ENCODE results near the genes ADIPOR1 and MYOG.

DNA sequence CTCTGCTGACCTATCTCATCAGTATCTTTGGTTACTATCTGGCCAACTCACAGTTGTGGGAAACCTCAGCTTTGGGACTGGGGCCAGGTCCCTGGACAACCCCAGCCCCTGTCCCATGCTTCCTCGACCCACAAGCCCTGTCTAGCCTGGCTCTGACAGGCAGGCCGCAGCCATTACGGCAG lies 1.3 kb downstream of the ARL8A start:
- PRO-cap, result no peak
- RAMPAGE, long total RNA, 2 experiments, result no peak in any of the 2 experiments

GRCh38 chr1:202144949-202146050 lies 763 bp upstream of the ARL8A start:
- PRO-cap, result no peak
- RAMPAGE, long total RNA, 2 experiments, result no peak in any of the 2 experiments

- PRO-cap, result no peak
- RAMPAGE, long total RNA, 2 experiments, result no peak in any of the 2 experiments
Observed at GRCh38 chr1:202159847-202160278, 539 bp downstream of the PTPN7 start.

GRCh38 chr1:202542400-202543189 lies 167.7 kb downstream of the SYT2 start:
- PRO-cap, result no peak
- RAMPAGE, long total RNA, 2 experiments, result no peak in any of the 2 experiments

- PRO-cap, result no peak
- RAMPAGE, long total RNA, 2 experiments, result no peak in any of the 2 experiments
Observed at GRCh38 chr1:202592924-202593383, 117.3 kb downstream of the SYT2 start.

DNA sequence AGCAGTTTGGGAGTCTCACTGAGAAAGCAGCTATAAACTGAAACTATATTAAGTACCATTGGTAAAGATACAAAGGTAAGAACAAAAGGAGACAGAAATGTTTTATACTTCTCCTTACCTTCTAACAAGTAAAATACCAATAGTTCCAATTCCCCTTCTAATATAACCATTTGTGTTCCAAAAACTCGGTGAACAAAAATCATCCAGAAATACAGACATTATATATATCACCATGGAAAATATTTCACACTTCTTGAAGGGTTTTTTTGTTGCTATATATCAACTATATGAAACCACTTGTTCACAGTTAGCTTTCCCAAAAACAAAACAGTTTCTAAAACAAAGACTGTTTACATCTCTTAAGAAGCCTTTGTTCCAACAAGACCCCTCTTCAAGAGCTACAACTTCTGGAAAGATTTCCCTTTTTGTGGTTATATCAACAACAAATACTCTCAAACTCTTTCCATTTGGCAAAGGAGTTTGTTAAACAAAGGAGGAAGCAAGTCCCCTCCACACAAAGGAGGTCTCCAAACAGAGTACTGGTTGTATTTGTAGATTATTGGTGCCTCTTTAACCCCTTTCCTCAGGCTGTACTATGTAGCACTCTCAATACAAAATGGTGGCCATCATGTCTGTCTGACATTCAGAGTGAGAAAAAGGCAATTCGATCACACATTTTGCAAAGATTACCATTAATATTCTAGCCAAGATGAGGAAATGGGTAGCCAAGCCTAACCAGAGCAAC lies 2.6 kb downstream of the KDM5B start:
- PRO-cap, result no peak
- RAMPAGE, long total RNA, 2 experiments, result no peak in any of the 2 experiments

DNA sequence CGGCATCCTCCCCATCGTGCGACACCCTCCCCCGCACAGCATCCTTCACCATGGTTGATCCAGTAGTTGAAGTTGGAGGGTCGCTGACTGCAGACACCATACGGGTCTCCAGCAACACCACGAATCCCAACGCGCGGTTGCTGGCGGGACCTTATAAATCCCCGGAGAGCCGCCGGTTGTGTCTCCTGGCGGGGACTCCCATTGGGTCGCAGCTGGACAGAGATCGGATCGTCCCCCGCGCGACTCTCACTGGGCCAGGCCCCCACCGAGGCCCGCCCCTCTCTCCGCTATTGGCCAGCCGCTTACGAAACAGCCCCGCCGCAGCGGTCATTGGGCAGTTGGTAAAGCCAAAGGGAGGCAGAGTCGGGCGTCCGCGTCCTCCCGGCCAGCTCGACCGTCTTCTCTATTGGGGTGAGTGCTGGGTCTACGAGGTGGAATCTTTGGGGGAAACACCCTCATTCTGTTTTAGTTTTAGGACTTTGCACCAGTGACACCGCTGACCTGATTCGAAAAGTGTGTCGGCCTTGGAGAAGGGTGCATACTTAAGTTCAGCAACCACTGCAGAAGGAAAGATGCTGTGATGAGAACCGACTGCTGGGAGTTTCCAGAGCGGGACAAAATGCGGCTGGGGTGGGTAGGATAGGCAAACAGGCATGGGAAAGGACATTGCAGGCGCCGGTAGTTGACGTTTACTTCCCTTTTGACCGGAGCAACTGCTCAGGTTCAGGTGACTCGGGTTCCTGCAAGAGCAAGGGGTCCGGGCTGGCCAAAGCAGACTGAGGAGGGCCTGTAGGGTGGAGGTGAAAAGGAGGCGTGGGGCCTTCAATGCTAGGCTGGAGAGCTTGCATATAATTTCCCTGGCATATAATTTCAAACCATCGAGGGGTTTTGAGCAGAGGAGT lies 27.3 kb downstream of the RABIF start:
- PRO-cap, result bidirectional peak, plus-strand start at position 337 of the sequence, minus-strand start at position 128 of the sequence
- RAMPAGE, long total RNA, 2 experiments, result no peak in any of the 2 experiments

GRCh38 chr1:202957386-202958680 lies at the start of gene ADIPOR1:
ADIPOR1 (minus strand) TSS chr1:202958312.
- PRO-cap, result unidirectional peak, minus-strand start at chr1:202957979; bidirectional peak, plus-strand start at chr1:202958494, minus-strand start at chr1:202958291
- RAMPAGE, long total RNA, 2 experiments, result start-site peak on the minus strand in 2 of 2 experiments, at chr1:202957929-202958303 at its widest, 216 to 4,470 reads per replicate

DNA sequence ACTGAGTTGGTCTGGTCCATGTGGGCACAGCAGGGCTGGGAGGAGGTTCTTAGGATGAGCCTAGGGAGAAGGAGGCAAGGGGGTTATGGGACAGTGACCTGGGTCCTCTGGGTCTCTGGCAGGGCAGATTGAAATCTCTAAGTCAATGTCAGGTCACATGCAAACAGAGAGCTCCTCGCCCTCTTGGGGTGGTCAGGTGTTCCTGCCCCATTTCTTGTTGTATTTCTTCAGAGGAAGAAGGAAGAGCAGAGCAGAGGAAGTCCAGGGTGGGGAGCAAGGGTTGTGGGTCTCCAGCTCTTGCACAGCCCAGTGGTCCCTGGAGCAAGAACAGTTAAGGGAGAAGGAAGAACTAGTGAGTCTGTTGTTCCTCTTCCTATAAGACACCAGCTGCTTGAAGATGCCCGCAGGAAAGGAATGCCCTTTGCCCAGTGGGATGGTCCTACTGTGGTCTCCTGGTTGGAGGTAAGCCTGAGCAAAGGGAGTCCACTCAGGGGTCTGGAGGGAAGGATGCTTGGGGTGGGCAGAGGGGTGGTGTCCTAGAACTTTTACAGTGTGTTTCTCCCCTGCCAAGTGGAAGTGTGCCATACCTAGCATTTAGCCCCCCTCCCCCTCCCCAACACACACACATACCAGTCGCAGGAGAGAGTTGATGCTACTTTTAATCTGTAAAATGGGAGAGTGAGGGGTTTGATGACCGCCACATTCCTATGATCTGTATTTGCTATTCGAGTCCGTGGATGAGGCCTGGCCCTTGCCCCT lies 26.2 kb downstream of the MYOG start:
- PRO-cap, result no peak
- RAMPAGE, long total RNA, 2 experiments, result no peak in any of the 2 experiments

GRCh38 chr1:203085960-203086685 lies at the start of gene MYOG:
MYOG (minus strand) TSS chr1:203086012.
- PRO-cap, result no peak
- RAMPAGE, long total RNA, 2 experiments, result no peak in any of the 2 experiments

GRCh38 chr1:203133976-203134605 lies 6.6 kb downstream of the ADORA1 start:
- PRO-cap, result no peak
- RAMPAGE, long total RNA, 2 experiments, result no peak in any of the 2 experiments

GRCh38 chr1:203184723-203185586 lies 1.5 kb downstream of the CHI3L1 start:
- PRO-cap, result unidirectional peak, plus-strand start at chr1:203185192; unidirectional peak, plus-strand start at chr1:203185273
- RAMPAGE, long total RNA, 2 experiments, result no peak in any of the 2 experiments

DNA sequence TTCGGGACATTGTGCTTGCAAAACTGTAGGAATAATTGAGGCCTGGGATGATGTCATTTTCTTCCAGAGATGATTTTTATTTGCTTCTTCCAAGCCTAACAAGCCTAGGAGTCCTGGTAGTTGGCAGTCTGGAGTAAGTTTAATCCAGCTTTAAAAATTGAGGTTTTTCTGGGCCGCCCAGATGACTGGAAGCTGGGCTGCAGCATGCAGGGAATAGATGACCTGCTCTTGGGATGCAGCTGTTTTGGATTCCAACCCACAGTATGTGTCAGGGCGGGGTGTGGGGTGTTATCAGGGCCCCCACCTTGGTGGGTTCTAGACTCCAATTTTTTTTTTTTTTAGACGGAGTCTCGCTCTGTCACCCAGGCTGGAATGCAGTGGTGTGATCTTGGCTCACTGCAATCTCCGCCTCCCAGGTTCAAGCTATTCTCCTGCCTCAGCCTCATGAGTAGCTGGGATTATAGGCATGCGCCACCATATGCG lies 34.8 kb upstream of the CHIT1 start:
- PRO-cap, result no peak
- RAMPAGE, long total RNA, 2 experiments, result no peak in any of the 2 experiments

- PRO-cap, result no peak
- RAMPAGE, long total RNA, 2 experiments, result no peak in any of the 2 experiments
Observed at GRCh38 chr1:203305864-203306027, 427 bp downstream of the BTG2 start.

DNA sequence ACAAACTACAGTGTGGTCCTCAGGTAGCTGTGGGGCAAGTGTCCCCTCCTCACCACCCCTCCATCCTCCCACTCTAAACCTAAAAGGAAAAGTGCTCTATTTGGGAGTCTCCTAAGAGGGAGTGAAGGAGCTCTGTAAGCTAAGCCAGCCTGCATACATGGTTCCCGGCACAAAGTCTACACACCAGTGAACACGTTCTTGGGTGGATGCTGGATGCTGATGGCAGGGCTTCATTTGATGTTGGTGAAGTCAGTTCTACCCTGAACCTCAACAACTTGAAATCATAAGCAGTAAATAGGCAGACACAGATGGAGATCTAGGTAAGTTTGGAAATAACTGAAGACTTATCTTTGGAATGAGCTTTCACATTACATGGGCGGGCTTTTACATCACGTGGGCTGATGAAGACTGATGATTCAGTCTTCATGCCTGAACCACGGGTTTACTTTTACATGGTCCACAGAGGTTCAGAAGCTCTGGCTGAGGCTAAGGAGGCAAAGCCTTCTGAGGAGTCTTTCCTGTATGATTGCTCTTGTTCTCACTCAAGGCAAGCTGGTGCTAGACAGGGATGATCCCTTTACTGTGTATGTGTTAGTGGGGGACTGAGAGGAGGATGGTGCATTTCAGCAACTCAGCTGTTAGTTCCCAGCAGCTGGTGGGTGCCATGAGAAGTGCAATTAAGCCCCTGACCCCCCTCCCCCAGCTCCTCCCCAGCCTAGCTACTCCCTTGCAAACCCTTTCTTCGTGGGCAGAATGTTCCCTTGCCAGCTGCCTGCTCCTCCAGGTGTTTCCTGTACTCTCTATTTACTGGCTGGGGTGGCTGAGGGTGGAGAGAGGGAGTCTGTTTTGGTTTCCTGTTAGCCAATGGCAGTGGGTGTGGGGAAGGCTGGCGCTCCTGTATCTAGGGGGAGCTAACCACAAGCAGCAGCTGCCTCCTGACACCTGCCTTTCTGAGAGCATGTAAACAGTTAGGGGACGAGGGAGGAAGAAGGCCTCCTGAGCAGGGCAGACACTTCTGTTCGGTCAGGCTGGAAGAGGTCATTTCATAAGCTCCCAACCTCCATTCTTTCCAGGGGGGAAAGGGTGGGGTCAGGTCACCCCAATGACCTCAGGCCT lies 15.3 kb downstream of the BTG2 start:
- PRO-cap, result no peak
- RAMPAGE, long total RNA, 2 experiments, result no peak in any of the 2 experiments

- PRO-cap, result no peak
- RAMPAGE, long total RNA, 2 experiments, result no peak in any of the 2 experiments
Observed at GRCh38 chr1:203428260-203429553, 46.9 kb upstream of the PRELP start.

- PRO-cap, result no peak
- RAMPAGE, long total RNA, 2 experiments, result no peak in any of the 2 experiments
Observed at GRCh38 chr1:203476009-203476852, 625 bp downstream of the PRELP start.

DNA sequence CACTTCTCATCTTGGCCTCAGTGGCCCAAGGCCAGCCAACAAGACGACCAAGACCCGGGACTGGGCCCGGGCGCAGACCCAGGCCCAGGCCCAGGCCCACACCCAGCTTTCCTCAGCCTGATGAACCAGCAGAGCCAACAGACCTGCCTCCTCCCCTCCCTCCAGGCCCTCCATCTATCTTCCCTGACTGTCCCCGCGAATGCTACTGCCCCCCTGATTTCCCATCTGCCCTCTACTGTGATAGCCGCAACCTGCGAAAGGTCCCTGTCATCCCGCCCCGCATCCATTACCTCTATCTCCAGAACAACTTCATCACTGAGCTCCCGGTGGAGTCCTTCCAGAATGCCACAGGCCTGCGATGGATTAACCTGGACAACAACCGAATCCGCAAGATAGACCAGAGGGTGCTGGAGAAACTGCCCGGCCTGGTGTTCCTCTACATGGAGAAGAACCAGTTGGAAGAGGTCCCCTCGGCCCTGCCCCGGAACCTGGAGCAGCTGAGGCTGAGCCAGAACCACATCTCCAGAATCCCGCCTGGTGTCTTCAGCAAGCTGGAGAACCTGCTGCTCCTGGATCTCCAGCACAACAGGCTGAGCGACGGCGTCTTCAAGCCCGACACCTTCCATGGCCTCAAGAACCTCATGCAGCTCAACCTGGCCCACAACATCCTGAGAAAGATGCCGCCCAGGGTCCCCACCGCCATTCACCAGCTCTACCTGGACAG lies 7.8 kb downstream of the PRELP start:
- PRO-cap, result no peak
- RAMPAGE, long total RNA, 2 experiments, result no peak in any of the 2 experiments

- PRO-cap, result bidirectional peak, plus-strand start at chr1:203629691, minus-strand start at chr1:203629580; unidirectional peak, minus-strand start at chr1:203629984
- RAMPAGE, long total RNA, 2 experiments, result no peak in any of the 2 experiments
Observed at GRCh38 chr1:203629211-203630392, 3.0 kb downstream of the ATP2B4 start.

DNA sequence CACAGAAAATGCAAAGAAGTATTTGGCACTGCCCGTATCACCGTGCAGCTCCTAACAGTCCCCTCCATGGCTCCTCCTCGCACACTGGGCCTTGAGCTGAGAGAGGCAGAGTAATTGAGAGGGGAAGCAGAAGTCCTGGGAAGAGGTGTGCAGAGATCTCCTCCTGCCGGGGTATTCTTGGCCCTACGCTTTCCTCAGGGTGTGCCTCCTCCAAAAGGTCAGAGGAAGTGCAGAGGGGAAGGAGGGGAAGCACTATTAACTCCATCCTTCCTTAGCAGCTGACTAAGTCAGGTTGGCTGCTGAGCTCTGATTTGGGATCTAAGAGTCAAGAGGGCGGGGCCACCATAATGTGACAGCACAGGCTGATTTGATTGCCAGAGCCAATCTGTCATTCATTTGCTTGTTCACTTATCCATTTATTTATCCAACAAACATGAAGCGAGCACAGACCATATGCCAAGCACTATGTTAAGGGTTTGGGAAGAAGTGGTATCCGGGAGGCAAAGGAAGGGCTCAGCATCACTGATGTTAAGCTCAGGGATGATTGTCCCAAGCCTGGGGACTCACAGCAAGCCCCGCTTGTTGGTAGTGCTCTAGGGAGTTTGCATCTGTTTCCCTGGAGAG lies 12.4 kb downstream of the ATP2B4 start:
- PRO-cap, result no peak
- RAMPAGE, long total RNA, 2 experiments, result no peak in any of the 2 experiments